Hepatocyte (in vitro differentiated cells and primary cell): ENCODE data around the genes ASCL3 and NRIP3.

DNA sequence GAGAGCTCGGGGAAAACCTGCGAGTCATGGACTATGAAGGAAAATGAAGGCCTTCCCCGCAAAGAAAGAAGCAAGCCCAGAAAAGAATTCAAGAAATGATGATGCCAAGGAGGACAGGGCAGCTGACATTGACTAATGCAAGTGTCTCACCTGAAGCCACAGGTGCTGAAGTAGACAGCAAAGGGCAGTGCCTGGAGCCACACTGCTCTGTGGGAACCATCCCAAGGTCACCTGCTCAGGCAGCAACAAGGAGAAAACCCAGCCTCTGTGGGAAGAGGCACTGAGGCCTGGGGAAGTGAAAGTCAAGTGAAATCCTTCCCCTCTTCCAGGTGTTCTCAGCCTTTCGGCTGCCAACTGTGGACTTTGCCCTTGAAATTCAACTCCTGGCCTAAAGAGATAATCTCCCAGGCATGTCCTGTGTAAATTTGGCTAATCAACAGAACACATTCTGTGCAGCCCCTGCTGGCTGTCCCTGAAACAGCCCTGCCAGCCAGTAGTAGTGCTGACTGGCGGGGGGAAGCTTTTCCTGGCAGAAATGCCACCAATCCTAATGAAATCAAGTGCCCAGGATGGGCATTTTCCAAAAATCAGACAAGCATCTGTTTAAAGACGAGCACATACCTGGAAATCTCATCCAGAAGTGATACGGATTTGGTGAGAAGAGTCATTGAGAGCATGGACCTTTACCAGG, 15.8 kb downstream of the DENND2B start:
- RAMPAGE, long total RNA = start-site peak on the minus strand centred at position 310 of the sequence, 100 bp wide, 10 and 10 reads in 2 replicates
- RRBS = no CpG with 5 or more reads among the region's 7 CpGs

GRCh38 chr11:8828398-8829027, 18.0 kb upstream of the DENND2B start:
- RAMPAGE, long total RNA = no peak
- RRBS = no CpG with 5 or more reads among the region's 11 CpGs

GRCh38 chr11:8871435-8871750, 39.6 kb upstream of the AKIP1 start:
- RAMPAGE, long total RNA = no peak
- RRBS = 8% methylated on average over 4 of the region's 10 CpGs

GRCh38 chr11:8942956-8943275, at the start of gene ASCL3:
Gene ASCL3 (minus strand): TSS chr11:8943016.
- RAMPAGE, long total RNA = no peak
- RRBS = no CpG with 5 or more reads among the region's 3 CpGs

- RAMPAGE, long total RNA = no peak
- RRBS = 5% methylated on average over 43 of the region's 99 CpGs
Measured at GRCh38 chr11:9003362-9004302, at the start of gene NRIP3. Gene NRIP3 (minus strand): TSS chr11:9004001.

- RAMPAGE, long total RNA = no peak
- RRBS = no CpG with 5 or more reads among the region's 2 CpGs
Measured at GRCh38 chr11:9410403-9410896, 26.0 kb downstream of the IPO7 start.

- RAMPAGE, long total RNA = no peak
- RRBS = no CpG with 5 or more reads among the region's 2 CpGs
Measured at GRCh38 chr11:9428686-9429251, 32.0 kb upstream of the ZNF143 start.

- RAMPAGE, long total RNA = no peak
- RRBS = no CpG with 5 or more reads among the region's 10 CpGs
Measured at GRCh38 chr11:9565578-9566711, 7.5 kb upstream of the WEE1 start.

DNA sequence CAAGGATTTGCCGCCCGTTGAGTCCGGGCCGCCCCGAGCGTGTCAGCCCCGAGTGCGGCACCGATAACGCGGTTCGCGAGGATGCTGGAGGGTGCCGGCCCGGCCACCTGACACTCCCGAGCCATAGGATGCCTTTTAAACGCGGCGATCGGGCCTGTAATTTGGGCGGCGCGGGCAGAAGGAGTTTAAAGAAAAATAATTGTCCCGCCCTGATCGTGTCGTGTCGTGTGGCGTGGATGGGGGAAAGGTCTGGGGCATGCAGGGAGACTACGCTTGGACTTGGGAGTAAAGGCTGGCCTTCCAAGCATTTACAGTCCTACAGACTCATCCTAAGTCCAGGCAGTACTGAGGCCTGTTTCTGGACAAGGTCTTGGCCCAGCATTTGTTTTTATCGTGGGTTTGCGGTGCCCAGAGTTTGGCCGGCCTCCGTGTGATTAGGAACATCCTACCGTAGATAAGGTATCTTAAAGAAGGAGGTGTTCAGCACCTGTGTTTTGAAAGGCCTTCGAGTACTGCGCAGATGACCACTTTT, 1.4 kb downstream of the WEE1 start:
- RAMPAGE, long total RNA = no peak
- RRBS = under 1% methylated on average over 12 of the region's 36 CpGs

DNA sequence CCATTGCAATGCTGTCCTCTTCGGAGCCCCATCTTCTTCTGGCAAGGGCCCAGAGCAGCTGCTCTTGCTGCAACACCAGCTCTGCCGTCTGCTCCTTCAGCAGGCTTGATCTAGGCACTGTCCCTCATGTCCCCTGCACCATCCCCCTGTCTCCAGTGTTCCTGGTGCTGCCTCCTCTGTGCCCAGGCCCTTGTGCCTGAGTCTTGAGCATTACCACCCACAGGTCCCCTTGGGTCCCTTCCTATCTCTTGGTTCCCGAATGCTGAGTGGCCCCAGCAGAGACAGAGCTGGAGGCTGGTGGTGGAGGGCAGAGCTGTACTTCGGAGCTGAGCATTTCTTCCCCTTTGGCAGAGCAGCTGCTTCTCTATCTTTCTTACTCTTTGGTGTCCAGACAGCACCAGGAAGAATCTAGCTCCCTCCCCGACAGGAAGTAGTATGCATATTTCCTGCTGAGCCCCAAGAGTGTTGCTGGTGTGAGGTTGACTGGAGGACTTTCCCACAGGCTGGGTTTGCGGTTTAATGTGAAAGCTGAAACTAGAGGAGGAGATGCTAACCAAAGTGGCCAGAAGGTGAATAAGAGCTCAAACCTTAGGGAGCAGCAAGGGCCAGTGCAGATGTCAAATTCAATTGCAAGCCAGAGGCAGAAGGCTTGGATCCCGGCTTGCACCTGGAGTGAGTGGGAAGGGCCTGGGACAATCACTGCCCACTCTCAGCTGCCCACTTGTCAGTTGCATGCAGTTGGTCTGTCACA, 27.8 kb downstream of the WEE1 start:
- RAMPAGE, long total RNA = no peak
- RRBS = no CpG with 5 or more reads among the region's 7 CpGs

- RAMPAGE, long total RNA = no peak
- RRBS = no CpG with 5 or more reads among the region's 5 CpGs
Measured at GRCh38 chr11:9682921-9683526, 19.1 kb downstream of the SWAP70 start.

GRCh38 chr11:9701723-9702356, 38.0 kb downstream of the SWAP70 start:
- RAMPAGE, long total RNA = no peak
- RRBS = no CpG with 5 or more reads among the region's 2 CpGs

DNA sequence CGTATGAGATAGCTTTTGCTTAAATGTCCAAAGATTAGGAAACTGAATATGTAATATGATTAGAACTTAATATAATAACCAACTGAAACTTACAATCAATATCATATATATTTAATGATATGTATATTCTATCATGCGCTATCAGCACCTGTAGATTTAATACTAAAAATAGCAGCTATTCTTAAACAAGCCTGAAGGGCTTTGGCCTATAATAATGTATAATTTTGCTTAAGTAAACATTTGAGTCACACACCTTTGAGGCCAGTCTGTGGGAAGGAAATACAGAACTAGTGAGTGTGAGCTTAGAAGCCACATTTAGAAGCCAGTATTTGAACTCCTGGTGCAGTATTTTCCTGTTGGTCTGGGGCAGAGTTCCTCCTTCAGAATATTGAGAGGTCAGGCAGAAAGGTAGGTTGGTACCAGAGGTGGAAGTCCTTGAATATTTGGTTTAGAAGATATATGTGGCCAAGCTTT, 62.7 kb downstream of the SWAP70 start:
- RAMPAGE, long total RNA = no peak
- RRBS = no CpG with 5 or more reads among the region's 2 CpGs

DNA sequence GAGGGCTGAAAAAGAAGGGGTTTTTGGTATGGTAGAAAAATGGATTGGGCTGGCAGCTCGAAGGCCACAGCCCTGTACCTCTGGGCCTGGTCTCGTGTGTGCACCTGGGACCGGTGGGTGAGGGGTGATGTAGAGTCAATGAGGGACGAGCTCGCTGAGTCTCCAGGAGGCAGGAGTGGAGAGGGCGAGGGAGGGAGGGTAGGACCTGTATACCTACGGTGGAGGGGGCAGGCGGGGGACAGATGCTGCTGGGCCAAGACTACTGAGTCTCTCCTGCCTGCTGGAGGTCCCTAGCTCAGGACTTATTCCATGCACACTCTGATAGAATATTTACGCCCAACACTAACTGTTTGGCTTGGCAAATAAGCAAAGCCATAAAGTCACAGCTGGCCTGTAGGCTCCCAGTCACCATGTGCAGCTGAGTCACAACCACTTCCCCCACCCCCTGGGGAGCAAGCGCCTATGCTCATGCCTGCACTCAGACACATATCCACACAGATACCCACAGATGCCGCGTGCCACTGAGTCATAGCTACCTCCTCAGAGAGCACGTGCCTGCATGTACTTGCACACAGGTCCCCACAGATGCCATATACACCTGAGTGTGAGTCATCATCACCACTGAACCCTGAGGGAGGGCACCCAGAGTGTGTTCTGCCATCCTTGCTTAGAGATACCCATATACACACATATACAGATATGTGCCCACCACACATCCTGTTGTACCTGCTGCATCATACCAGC, 95.6 kb downstream of the SWAP70 start:
- RAMPAGE, long total RNA = no peak
- RRBS = no CpG with 5 or more reads among the region's 13 CpGs

DNA sequence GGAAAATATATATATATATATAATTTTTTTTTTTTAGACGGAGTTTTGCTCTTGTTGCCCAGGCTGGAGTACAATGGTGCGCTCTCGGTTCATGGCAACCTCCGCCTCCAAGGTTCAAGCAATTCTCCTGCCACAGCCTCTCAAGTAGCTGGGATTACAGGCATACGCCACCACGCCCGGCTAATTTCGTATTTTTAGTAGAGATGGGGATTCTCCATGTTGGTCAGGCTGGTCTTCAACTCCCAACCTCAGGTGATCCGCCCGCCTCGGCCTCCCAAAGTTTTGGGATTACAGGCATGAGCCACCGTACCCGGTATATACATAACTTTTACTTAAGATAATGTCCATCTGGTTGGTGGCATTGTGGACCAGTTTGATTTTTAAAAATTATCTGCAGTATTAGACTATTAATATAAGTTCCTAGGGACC, 228.7 kb downstream of the SWAP70 start:
- RAMPAGE, long total RNA = no peak
- RRBS = no CpG with 5 or more reads among the region's 13 CpGs

DNA sequence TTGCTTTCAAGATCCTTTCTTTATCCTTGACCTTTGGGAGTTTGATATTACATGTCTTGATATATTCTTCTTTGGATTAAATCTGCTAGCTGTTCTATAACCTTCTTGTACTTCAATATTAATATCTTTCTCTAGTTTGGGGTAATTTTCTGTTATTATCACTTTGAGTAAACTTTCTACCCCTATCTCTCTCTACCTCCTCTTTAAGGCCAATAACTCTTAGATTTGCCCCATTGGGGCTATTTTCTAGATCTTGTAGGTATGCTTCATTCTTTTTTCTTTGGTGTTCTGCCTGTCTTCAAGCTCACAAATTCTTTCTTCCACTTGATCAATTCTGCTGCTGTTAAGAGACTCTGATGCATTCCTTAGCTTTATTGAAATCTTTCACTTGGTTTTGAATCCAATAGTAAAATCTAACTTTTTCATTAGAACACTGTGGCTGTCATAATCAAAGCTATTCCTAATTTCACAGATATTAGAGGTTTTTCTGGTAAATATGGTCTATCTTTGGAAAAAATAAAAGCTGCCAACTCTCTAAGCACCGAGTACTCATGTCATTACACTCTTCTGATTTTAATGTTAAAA, 113.4 kb downstream of the SBF2 start:
- RAMPAGE, long total RNA = no peak
- RRBS = no CpG with 5 or more reads among the region's 1 CpG

DNA sequence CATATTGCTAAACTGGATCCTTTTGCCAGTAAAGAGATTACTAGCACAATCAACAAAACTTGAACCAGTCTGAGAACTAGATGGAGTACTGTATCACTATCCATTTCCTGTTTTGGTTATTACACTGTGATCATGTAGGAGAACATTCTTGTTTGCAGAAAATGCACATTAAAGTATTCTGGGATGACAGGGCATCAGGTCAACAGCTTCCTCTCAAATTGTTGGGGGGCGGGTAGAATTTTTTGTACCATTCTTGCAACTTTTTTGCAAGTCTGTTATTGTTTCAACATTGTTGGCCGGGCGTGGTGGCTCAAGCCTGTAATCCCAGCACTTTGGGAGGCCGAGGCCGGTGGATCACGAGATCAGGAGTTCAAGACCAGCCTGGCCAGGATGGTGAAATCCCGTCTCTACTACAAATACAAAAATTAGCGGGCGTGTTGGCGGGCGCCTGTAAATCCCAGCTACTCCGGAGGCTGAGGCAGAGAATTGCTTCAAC, 1.9 kb downstream of the SBF2 start:
- RAMPAGE, long total RNA = no peak
- RRBS = no CpG with 5 or more reads among the region's 12 CpGs

GRCh38 chr11:10307924-10308505, 3.1 kb downstream of the ADM start:
- RAMPAGE, long total RNA = no peak
- RRBS = no CpG with 5 or more reads among the region's 29 CpGs

DNA sequence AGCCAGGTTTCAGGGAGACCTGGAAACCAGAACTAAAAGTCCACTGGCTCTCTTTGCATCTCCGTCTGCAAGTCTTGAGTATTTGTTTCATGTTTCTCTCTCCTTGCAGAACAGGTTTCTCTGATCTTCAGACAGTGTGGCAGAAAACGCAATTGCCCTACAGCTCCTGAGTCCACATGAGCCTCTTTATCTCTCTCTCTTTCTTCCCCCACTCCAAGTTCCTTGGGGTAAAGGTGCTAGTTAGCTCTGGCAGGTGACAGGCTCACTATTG, 66.9 kb upstream of the AMPD3 start:
- RAMPAGE, long total RNA = no peak
- RRBS = no CpG with 5 or more reads among the region's 2 CpGs

GRCh38 chr11:10408902-10409712, 46.0 kb upstream of the AMPD3 start:
- RAMPAGE, long total RNA = no peak
- RRBS = no CpG with 5 or more reads among the region's 6 CpGs